Bronchus fibroblast of lung (primary cell): ENCODE measurements around the genes BRWD1 and FAM3B.

DNA sequence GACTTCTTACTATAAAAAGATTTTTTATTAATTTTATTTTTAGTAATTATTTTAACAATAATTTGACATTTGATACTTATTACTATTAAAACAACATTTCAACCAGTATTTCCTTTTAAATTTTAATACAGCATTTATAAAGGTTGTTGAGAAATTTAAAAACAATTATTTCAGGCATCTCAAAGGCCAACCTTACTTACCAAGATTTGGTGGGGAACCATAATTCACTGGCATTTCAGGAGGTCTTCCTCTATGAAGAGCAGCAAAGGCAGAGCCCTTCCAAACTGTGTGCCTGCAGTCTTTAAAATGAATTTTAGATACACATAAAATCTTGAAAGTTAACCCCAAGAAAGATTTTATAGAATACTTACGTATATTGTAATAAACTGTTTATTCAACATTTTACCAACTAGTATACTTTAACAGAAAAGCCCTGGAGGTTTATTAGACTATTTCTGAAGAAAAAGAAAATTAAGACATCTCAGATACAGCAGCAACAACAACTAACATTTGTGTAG, 17.3 kb downstream of the BRWD1 start:
- RAMPAGE, long total RNA = no peak

DNA sequence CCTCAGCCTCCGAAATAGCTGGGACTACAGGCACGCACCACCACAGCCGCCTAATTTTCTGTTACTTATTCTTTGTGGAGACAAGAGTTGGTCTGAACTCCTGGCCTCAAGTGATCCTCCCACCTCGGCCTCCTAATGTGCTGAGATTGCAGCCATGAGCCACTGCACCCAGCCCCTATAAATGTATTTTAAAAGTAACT, 2.3 kb downstream of the BRWD1 start:
- RAMPAGE, long total RNA = no peak

GRCh38 chr21:39313152-39314200, at the start of gene BRWD1:
Gene BRWD1 (minus strand): TSS chr21:39313632.
- RAMPAGE, long total RNA = no peak

DNA sequence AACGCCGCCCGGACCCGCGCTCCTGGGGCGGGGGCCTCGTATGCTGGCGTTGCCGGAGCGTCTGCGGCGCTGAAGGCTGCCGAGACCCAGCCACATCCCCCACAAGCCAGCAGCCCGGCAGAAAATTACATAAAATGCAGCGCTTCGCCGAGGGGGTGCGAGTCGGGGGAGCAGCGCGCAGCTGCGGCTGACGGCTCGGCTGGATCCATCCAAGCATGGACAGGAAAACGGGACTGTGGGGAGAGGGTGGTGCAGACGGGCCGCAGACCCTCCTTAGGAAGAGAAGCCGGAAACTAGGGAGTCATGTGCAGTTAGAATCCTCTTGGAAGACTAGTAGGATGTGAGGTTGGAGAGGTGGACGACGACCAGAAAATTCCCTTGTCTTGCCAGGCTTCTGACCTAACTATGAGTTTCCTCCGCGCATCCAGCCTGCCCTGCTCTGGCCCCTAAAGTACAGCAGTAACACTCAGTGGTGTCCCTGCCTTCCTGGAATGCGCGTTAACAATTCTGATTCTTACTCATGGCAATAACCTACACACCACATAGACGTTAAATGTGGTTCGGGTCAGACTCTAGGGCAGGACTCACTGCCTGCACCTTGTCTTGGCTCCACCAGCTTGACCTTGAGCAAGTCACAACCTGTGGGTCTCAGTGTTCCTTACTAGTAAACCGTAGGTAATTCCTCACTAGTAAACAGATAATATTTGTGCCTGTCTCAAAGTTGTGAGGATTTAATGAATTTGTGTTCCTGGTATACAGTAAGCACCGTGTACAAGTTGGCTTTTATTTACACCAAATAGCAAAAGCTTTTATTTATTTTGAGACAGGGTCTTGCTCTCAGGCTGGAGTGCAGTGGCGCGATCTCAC, 1.0 kb upstream of the BRWD1 start:
- RAMPAGE, long total RNA = no peak

GRCh38 chr21:39536000-39536446, 76.7 kb upstream of the B3GALT5 start:
- RAMPAGE, long total RNA = no peak

DNA sequence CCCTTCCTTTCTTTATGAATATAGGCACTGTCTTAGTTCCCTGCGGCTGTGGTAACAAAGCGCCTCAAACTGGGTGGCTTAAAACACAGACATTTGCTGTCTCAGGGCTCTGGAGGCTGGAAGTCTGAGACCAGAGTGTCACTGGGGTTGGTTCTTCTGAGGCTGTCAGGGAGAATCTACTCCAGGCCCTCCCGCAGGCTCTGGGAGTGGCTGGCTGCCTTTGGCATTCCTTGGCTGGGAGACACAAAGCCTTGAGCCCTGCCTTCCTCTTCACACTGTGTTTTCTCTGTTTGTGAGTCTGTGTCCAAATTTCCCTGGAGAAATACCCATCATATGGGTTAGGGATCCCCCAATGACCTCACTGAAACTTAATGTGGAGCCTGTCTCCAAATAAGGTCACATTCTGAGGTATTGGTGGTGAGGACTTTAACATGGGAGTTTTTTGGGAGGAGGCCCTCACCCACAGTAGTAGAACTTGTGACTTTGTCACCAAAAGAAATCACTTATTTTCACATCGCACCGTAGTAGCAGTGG, 38.5 kb downstream of the B3GALT5 start:
- RAMPAGE, long total RNA = no peak

- RAMPAGE, long total RNA = no peak
Measured at GRCh38 chr21:41164992-41165652, 2.8 kb upstream of the BACE2 start.

DNA sequence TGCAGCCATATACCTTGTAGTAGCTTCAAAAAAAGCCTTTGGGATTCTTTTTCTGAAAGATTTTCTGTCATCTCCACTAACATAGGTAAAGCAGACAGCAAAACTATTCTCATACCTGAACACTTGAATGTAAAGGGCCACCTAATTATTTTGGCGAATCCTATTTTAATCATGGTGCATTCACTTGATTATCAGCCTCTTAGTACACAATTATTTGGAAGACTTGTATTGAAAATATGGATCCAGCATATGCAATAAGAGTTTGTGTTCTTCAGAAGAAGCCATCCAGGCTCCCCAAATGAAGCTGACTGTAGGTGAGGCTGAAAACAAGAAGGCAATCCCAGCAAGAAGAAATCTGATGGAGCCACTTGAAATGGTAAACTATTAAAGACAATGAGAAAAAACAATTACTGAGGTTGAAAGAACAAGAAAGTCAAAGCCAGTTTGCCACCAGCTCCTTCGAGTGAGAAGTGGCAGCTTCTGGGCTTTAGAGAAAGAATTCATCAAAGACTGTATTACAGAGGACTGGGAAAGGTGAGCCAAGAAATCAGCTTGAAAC, 3.9 kb downstream of the BACE2 start:
- RAMPAGE, long total RNA = no peak

- RAMPAGE, long total RNA = no peak
Measured at GRCh38 chr21:41232152-41232476, 64.2 kb downstream of the BACE2 start.

- RAMPAGE, long total RNA = no peak
Measured at GRCh38 chr21:41241416-41242039, 73.6 kb downstream of the BACE2 start.

DNA sequence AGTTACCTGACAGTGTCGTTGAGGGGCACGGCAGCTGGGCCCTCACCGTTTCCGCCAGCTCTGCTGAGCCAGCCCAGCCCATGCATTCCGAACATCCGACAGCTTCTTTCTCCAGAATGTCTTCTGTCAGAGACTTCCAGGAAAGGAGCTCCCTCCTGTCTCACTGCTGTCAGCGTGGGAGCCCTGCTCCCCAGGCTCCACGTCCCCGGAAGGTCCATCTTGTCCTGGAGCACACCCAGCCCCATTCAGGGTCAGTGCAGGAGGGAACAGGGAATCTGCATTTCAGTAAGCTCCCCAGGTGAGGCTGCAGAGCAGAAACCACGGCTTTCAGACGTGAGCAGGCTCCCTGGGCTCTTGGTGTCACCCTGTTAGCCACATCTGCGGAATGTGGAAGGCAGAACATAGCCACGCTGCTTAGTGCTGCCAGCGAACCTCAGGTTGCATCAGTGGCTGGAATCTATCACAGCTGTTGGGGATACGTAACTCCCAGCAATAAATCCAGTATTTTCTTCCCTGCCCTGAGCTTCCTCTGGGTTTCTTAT, 36.3 kb upstream of the FAM3B start:
- RAMPAGE, long total RNA = no peak

GRCh38 chr21:41304000-41304502, 12.6 kb upstream of the FAM3B start:
- RAMPAGE, long total RNA = no peak

DNA sequence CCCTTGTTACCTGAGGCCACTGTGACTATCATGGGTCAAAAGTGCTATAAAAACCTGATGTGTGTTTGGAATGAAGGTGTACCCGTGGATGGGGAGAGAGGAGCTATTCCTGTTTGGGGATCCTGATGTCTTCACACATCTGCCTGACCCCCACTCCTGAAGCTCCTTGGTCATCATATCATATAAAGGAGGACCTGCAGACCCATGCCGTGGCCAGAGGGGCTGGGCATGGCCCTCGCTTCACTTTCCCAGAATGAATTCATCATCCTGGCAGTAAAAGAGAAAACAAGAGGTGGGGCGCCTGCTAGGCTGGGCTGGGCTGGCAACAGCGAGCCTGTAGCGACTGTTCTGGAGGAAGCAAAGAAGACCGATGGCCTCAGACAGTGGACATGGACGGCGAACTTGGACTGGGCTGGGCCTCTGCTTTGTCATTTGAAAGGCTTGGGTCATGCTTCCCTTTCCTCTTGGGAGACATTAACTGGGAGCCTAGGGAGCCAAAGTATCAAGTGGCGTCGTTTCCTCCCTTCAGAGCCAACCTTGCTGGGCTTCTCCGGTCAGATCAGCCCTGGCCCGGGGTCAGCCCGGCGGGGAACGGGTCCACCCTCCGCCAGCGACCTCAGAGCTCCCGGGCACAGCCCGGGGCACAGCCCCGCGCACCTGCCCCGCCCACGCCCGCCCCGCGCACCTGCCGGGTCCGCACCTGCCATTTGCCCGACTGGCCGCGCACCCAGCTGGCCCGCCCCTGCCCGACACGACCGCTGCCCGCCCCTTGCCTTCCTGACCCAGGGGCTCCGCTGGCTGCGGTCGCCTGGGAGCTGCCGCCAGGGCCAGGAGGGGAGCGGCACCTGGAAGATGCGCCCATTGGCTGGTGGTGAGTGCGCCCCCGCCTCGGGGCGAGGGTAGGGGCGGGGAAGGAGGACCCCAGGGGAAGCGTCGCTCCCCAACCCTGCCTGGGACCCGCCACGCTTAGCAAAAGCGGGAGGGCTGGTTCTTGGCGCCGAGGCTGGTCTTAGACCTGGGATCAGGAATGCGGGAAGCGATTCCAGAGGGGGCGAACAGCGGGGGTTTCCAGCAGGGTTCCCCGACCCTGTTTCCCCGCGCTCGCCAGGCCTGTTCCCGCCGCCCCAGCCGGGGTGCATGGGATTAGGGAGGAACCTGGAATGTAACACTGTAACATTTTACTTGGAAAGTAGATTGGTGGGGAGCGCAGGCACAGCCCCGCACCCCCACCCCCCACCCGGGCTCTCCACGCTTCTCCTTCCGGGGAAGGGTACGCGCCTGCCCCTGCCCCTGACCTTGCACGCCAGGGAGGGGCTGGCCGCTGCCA, at the start of gene FAM3B:
FAM3B (plus strand) TSS at position 774 of the 1,327 bp plus-strand sequence.
- RAMPAGE, long total RNA = no peak

DNA sequence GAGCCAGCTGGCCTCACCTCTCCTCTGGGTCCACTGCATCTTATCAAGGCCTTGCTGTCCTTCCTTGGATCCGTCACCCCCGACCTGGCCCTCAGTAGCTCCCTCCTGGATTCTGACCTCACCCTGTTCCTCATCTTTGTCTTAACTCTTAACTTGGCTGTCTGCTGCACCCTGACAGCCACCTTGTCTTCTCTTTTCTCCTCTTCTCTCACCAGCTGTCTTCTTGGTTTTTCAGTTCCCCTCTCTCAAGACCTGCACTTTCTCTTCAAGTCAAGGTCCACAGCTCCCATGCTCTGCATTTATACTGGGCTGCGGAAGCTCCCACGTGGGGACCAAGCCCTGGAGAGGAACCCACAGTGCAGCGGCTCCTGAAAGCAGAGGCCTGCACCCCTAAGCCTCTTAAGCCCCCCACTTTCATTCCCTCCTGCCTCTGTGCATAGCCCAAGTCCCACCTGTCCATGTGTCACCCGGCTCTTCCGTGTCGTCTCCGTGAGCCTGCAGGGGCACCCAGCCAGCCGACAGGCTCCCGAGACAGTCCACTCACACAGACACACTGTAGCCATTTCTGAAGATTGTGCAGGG, 6.0 kb downstream of the MX2 start:
- RAMPAGE, long total RNA = no peak

DNA sequence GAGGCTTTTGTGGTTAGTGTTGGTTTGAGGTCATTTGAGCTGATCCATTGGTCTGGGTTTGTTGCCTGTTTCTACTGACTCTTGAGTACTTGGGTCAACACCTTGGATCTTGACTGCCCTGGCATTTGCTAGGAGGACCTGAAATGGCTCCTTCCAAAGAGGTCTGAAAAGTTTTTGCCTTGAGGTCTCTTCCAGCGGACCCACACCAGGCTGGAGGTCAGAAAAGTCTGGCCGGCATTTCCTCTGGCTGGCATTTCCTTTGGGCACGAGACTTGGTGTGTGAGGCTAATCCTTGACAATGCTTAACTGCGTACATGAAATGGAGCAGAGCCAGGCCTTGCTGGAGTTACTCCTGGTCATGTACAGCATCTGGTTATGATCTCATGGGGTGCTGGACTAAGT, 9.4 kb downstream of the MX2 start:
- RAMPAGE, long total RNA = no peak

DNA sequence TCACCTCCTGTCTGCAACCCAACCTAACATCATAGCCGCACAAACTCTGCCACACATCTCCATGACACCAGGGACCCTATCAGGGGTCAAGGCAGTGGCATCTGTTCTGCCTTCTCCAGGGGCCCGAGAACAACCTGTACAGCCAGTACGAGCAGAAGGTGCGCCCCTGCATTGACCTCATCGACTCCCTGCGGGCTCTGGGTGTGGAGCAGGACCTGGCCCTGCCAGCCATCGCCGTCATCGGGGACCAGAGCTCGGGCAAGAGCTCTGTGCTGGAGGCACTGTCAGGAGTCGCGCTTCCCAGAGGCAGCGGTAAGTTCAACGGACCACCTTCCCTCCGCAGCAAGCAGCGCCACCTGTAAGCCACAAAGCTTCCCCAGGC, 15.8 kb downstream of the MX2 start:
- RAMPAGE, long total RNA = no peak

GRCh38 chr21:41387115-41387910, 25.5 kb downstream of the MX2 start:
- RAMPAGE, long total RNA = no peak

GRCh38 chr21:41396378-41397125, 29.5 kb upstream of the MX1 start:
- RAMPAGE, long total RNA = no peak

DNA sequence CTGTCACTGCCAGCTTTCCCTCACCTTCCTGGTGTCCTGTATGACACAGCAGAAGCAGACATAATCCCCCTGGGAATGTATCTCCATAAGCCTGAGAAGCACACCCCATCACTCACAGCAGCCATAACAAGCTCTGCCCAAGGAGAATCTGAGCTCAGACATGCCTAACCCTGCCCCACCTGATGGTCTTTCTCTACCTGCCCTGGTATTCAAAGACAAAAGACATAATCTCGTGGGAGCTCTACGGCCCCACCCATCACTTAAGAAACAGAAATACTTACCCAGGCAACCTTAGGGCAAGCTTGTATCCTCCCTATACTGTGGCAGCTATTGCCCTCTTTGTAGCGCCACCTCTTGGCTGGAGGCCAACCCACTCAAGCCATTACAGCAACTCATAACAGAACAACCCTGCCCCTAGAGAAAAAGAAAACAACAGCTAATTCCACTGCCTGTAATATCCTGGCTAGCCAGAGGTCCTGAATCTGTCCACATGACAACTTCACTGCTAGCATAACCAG, 14.8 kb upstream of the MX1 start:
- RAMPAGE, long total RNA = no peak

DNA sequence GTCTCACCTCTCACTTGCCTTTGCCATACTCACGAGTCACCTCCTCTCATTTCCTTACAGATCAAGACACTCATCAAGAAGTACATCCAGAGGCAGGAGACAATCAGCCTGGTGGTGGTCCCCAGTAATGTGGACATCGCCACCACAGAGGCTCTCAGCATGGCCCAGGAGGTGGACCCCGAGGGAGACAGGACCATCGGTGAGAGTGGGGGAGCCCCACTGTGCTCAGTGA, 14.7 kb downstream of the MX1 start:
- RAMPAGE, long total RNA = no peak